Aorta (tissue), 1 donor: ENCODE results near the gene HNF1A.

- PRO-cap = no peak
These were observed 25.1 kb upstream of the RPLP0 start for GRCh38 chr12:120225685-120226818.

GRCh38 chr12:120367901-120368595 is 916 bp downstream of the MSI1 start:
- PRO-cap = no peak

DNA sequence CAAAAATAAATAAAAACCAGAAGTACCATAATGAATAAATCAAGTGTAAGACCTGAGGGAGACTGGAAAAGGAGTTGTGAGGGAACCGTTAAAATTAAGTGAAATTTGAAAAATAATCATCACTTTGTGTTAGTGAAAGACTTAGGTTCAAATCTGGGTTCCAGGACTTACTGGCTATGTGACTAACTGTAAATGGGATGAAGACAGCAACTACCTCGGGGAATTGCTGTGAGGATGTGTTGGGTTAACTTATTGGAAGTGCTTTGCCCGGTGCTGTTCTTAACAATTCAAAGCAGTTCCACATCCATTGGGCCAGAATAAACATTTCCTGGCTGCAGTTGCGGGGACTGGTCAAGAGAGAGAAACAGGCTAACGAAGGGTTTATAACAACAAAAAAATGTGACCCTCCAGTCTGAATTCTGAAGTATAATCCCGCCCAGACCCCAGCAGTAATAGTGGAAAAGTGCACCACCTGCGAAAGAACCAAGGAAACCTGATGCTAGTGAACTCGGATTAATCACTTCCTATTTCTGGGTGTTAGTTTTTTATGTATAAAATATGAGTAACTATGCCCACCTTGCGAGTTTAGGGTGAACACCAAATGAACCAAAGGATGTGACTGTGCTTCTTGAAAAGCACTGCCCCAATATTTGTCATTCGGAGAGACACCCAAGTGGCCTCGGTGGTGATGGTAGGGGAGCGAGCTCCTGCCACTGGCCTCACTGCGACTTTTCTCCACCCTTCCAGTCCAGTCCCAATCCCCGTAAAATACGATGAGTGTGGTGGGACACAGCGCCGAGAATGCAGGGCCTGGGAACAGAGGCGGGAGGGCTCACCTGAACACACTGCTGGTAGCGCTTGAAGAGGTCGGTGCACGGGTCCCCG is 552 bp downstream of the TRIAP1 start:
- PRO-cap = no peak

DNA sequence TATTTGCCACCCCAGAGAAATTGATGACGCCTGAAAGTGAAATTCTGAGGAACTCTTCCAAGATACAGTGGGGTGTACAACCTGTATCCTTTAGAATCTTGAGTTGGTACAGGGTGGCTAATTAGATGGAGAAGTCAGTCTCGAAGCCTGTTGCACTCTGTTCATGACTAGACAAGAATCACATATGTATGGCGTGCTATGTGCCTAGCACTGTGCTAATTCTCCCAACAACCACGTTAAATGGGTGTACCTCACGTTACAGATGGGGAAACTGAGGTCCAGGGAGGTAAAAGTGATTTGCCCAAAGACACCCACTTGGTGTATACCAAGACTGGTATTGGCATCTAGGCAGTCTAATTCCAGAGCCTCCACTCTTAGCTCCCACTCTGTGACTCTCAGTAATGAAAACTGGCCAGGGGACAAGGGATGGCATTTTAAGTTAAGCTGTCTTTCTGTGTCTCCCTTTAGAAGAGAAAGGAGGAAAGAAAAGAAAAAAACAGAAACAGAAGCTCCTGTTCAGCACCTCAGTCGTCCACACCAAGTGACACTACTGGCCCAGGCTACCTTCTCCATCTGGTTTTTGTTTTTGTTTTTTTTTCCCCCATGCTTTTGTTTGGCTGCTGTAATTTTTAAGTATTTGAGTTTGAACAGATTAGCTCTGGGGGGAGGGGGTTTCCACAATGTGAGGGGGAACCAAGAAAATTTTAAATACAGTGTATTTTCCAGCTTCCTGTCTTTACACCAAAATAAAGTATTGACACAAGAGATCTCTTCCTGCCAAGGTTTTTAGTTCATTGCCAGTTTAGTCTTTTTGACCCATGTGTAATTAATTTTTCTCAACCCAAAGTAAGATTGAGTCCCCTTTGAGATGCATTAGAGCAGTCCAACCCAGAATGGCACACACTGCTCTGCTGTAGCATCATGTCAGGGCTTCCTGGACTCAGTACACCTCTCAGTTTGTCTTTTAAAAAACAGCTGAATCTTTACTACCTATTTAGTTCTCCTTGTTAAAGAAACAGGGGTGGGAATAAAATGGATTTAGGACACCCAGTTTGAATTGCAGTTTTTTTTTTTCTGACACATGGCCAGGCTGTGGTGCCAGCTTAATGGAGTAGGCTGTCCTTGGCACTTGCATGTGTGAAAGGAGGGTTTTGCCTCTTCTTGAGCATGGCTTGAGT is 4.7 kb downstream of the POP5 start:
- PRO-cap = no peak

DNA sequence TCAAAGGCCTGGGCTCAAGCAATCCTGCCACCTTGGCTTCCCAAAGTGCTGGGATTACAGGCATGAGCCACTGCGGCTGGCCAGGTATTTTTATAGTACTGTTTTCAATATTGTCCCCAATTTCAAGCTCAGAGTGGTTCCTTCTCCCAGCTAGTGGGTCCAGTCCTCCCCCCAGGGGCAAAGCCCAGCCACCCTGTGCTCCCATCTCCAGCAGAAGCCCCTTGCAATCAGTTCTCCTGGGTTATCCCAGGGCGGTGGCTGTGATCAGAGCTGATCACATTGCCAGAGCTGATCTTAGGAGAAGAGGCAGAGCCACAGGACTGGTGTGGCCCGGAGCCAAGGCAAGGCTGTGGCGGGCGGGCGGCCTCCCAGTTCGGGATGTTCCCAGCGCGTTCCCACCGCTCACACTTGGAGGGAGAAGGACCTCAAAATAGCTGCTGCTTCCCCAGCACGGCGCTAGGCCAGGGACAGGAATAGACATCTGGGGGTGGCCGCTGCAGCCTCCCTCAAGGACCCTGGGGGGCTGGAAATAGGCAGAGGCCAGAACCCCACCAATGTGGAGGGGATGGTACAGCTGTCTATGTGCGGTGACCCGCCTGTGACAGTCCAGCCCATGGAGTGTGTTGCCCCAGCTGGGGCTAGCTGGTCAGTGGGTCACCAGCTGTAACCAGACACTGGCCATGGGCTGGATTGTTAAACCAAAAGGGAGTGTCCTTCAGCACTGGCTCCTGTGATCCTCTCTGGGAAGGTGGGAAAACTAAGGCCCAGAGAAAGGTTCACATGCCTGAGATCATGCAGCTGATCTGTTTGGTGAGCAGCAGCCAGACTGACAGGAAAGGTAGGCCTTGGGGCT is 7.8 kb upstream of the POP5 start:
- PRO-cap = no peak

GRCh38 chr12:120625854-120626159 is 14.6 kb upstream of the CABP1 start:
- PRO-cap = no peak

GRCh38 chr12:120668755-120669945 is 17.8 kb upstream of the MLEC start:
- PRO-cap = no peak

DNA sequence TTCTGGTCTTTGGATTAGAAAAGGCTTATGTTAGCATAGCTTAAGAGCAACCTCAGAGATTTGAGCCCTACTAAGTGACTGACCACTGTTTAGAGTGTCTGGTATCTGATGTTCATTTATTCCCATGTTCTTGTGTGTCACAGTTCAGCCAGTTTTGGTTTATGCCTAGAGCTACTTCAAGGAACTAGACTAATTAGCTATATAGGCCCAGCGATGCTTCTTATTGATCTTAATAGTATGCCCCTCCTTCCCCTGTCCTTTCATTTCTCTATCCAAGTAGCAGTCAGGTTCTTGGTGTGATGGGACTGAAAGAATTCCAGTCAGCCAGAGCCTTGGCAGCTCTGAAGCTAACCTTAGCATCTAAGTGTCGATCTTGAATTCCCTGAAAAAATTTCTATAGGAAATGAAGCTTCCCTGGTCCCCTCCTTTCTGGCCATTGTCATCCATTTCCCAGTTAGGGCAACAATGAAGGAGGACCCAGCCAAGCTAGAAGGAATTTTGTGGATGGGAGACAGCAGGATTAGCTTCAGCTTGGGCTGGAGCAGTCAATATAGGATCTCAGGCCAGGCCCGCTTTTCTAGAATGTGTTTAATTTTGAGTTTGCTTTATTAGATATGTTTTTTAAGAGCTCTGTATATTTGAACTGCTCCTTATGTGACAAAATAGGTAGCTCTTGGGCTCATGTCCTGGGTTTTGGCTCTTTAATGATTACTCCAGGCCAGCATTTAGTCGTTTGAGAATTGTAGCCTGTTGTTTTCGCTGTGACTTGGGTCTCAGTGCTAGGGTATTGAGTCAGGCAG is 10.9 kb downstream of the MLEC start:
- PRO-cap = no peak

- PRO-cap = unidirectional peak, minus-strand start at chr12:120711141
These were observed 601 bp downstream of the UNC119B start for GRCh38 chr12:120710833-120711285.

- PRO-cap = no peak
These were observed 29.1 kb downstream of the SPPL3 start for GRCh38 chr12:120874965-120875518.

DNA sequence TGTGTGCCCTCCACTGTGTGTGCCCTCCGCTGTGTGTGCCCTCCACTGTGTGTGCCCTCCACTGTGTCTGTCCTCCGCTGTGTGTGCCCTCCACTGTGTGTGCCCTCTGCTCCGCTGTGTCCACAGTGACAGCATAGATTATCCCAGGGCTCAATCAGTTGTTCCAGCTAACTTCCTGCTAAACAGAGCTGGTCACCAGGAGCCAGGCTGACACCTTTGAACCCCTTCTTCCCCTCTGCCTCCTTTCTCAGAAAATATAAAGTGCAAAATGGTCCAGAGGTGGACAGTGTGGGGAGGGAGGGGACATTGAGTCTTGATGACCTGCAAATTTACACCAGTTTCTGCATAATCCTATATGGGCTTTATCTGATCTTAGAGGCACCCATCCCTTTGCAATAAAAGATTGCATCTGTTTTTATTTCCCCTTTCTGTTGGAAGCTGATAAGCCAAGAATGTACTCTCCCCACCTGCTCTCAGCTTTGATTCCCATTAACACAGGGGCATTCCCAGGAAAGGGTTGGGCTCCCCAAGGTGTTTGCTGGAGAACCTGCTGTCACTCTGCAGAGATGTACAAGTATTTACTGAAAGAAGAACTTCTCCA is 21.6 kb upstream of the HNF1A start:
- PRO-cap = no peak

DNA sequence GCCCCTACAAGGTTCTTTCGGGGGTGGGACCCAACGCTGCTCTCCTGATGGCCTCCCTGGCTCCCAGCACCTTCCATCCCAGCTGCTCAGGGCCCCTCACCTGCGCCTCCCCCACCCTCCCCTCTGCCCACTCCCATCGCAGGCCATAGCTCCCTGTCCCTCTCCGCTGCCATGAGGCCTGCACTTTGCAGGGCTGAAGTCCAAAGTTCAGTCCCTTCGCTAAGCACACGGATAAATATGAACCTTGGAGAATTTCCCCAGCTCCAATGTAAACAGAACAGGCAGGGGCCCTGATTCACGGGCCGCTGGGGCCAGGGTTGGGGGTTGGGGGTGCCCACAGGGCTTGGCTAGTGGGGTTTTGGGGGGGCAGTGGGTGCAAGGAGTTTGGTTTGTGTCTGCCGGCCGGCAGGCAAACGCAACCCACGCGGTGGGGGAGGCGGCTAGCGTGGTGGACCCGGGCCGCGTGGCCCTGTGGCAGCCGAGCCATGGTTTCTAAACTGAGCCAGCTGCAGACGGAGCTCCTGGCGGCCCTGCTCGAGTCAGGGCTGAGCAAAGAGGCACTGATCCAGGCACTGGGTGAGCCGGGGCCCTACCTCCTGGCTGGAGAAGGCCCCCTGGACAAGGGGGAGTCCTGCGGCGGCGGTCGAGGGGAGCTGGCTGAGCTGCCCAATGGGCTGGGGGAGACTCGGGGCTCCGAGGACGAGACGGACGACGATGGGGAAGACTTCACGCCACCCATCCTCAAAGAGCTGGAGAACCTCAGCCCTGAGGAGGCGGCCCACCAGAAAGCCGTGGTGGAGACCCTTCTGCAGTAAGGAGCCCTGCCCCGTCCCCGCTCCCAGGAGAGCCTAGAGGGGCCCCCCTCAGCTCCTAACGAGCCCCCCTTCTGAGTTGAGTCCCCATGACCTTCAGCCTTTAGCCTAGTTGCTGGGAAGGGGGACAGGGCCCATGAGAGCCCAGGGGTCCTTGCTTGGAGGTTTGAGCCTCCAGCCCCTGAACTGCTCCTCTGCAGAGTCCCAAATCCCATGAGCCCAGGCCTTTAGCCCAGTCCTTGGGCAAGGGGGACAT is at the start of gene HNF1A:
HNF1A (plus strand) TSS at position 260 of the 1,068 bp plus-strand sequence.
- PRO-cap = no peak

GRCh38 chr12:121033362-121033773 is 5.7 kb downstream of the OASL start:
- PRO-cap = no peak

DNA sequence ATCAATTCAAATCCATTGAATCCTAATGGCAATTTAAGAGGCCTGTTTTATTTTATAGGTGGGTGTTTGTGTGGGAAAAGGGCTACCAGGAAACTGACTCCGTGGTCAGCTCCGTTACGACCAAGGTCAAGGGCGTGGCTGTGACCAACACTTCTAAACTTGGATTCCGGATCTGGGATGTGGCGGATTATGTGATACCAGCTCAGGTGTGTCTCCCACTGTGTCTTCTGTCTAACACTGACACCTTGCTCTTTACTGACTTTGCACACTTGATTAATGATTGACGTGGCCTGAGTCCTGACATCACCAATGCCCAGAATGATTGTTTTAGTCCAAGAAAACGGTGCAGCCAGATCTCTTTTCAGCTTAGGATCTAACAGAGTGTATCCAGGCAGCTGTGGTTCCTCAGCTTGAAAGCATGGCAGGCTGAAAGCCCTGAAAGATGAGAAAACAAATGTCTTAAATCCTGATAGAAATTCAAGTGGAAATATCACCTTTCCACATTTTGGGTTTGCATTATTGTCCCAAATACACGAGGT is 7.2 kb downstream of the P2RX4 start:
- PRO-cap = no peak

DNA sequence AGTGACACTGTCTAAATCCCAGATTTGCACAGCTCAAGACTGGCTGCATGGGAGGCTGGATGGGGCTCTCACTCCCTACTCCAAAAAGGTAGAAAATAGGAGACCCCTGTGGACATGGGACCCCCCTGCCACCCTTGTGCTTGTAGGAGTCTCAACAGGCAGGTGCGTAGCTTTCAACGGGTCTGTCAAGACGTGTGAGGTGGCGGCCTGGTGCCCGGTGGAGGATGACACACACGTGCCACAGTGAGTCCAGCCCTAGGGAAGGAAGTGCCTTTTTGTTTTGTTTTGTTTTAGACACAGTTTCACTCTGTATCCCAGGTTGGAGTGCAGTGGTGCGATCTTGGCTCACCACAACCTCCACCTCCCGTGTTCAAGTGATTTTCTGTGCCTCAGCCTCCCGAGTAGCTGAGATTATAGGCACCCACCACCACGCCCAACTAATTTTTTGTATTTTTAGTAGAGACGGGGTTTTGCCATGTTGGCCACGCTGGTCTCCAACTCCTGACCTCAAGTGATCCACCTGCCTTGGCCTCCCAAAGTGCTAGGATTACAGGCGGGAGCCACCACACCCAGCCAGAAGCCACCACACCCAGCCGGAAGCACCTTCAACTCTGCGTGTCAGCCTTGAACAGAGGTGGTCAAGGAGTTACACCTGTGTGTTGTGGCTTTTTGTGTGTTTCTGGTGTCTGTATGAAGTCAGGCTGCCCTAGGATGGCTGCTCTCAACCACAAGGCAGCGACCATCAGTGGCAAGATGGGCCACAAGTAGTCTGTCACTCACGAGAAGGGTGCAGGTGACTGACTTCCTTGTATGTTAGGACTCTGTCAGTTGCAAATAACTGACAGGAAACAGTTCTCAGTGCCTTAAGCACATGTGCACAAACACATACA is 13.1 kb downstream of the P2RX4 start:
- PRO-cap = no peak

- PRO-cap = no peak
These were observed 17.3 kb downstream of the P2RX4 start for GRCh38 chr12:121227137-121227801.

DNA sequence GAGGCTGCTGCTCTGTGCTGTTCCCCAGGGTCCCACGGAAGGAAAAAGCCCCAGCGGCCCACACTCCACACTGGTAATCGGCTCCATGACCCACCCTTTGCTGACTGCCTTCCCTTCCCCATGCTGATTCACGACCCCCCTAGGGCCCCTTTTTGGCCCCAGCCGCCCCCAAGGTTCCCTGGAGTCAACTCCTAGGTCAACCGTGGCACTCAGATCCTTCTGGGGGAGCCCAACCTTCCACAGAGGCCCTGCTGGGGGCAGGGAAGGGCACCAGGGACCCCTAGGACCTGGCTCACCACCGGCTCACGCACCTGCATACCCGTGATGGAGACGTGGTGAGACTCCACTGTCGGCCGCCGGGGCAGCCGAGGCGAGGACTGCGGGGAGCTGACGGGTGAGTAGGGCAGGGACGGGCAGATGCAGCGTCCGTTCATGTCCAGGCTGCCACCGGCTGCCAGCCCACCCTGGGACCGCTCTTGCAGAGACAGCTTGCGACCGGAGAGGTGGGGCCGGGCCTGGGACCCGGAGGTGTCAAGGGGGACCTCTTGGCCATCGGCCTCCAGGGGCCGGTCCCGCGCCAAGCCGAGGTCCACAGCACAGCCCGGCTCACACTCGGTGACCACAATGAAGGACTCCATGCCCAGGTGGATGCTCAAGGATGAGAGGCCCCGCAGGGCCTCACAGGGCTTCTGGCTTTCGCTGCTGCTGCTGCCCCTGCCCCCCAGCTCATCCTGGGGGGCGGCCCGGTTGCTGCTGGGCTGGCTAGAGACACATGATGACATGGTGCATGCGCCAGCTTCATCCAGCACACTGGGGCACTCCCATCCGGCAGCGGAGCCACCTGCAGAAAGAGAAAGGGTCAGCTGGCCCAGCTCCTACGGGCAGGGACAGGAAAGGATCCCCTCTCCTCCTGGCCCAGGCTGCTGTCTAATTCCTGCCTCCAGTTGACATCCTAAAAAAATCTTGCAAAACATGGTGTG is 22.5 kb downstream of the CAMKK2 start:
- PRO-cap = no peak

DNA sequence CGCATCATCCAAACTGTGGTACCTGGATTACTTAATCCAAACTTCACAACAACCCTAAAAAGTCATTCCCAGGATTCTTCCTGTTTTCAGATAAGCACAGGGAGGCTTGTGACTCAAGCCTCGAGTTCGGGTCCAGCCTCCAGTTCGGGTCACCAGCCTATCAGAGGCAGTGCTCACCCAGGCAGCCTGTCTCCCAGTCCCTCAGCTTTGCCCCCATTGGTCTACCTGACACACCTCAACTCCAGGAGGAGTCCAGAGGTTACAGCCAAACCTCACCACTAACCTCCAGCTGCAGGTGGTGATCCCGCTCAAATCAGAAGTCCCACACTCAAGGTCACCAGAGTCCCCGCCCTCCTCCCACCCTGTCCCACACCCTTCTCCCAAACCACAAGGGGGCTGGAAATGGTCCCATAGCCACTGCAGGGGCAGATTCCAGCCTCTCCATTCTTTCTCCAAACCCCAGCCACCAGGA is 42.2 kb downstream of the KDM2B start:
- PRO-cap = no peak

DNA sequence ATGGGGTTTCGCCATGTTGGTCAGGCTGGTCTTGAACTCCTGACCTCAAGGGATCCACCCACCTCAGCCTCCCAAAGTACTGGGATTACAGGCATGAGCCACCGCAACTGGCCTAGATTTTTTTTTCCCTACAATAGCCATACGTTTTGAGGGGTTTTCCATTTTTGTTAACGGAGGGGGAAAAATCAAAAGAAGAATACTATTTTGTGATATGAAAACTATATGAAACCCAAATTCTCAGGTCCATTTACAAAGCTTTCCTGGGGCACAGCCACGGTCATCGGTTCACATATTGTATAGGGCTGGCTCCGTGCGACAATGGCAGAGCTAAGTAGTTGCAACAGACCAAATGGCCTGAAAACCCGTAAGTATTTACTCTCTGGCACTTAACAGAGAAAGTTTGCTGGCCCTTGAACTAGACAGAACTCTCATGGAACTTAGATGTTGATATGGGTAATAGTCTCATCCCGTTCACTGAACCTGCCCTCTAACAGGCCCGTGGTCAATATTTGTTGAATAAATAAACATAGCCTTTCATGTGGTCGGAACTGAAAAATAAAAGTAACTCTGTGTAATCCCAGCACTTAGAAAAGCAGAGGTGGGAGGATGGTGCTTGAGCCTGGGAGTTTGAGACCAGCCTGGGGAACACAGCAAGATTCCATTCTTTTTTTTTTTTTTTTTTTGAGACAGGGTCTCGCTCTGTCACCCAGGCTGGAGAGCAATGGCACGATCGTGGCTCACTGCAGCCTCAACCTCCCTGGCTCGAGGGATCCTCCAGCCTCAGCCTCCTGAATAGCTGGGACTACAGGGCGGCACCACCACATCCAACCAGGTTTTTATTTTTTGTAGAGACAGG is 29.9 kb downstream of the KDM2B start:
- PRO-cap = no peak

GRCh38 chr12:121575897-121576711 is 4.7 kb downstream of the KDM2B start:
- PRO-cap = no peak